ENCODE measurements around the gene COL15A1.

- PRO-cap: no peak
These were observed 55.1 kb downstream of the TMOD1 start for GRCh38 chr9:97556142-97557384.

DNA sequence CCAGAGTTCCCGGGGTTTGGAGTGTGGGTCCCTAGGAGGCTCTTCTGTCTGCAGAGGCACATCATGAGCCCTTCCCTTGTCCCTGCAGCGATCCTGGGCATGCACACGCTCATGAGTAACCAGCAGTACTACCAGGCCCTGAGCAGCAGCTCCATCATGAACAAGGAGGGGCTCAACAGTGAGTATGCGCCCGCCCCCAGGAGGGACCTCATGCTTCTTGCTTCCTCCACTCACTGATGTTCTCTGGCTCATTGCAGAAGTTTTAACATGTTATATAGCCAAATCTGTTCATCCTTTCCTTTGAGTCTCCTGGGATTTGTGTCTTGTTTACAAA, 61.1 kb downstream of the TMOD1 start:
- PRO-cap: no peak

- PRO-cap: no peak
These were observed 30.6 kb downstream of the NCBP1 start for GRCh38 chr9:97663905-97664887.

- PRO-cap: no peak
These were observed 29.4 kb downstream of the XPA start for GRCh38 chr9:97667484-97668337.

DNA sequence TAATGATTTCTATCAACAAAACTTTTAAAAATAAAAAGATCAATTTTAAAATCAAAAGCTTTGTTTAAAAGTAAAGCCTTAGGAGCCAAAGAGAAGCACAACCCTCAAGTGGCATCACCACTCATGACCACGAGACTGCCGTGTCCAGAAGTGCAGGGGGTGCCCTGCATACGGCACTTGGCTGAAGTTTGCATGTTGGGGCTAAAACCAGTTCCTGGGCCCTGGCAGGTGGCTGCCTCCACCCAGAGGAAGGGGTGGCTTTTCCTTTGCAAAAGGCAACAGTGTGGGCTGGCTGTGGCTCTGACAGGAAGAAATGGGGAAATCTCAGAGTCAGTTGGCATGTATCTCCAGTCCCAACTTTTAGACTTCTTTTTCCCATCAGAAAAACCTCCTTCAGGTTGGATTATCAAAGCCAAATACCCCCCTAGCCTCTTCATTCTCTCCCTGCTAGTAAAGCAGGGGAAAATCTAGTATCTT, 15.2 kb downstream of the TRMO start:
- PRO-cap: no peak

GRCh38 chr9:97918366-97919071, 3.8 kb downstream of the TRMO start:
- PRO-cap: no peak

GRCh38 chr9:98075813-98076391, 19.4 kb downstream of the NANS start:
- PRO-cap: unidirectional peak, plus-strand start at chr9:98076104

- PRO-cap: no peak
These were observed 14.8 kb downstream of the TRIM14 start for GRCh38 chr9:98104335-98104570.

GRCh38 chr9:98121055-98121636, 2.1 kb upstream of the TRIM14 start:
- PRO-cap: no peak

- PRO-cap: bidirectional peak, plus-strand start at chr9:98142677, minus-strand start at chr9:98142453
These were observed 23.5 kb upstream of the TRIM14 start for GRCh38 chr9:98142174-98143183.

DNA sequence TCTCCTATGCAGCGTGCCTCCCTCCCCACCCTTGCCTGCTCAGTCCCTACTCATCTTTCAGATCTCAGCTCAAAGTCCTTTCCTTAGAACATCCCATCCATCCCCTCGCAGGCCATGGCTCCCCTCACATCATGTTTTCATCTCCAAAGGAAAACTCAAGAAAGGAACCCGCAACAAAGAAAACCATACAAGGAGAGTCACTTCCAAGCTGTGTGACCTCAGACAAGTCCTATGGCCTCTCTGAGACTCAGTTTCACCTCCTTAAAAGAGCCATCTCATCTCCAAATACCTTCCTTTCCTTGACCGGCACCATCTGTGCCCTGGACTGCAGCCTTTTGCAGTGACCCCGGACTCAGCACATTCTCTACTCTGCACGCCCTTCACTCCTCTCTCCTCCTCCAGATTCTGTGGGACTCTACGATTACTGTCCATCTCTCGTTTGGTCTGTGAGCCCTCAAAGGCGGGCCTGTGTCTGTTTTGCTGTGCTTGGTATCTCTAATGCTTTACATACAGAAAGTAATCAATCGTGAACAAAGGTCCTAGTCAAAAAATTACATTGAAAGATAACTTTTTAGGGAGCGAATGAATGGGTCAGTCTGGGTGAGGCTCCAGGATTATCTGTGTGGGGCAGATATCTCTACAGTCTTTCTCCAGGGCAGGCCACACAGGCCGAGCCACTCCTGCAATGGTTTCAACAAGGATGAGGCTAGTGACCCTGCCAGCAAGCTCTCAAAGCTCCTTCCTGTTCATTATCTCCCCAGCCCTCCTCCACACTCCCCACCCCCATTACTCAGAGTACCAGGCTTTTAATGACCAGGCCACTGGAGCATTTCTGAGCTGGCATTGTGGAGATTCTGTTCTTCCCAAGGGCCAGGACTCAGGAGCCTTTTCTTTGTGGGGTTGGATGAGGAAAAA, 10.5 kb downstream of the CORO2A start:
- PRO-cap: no peak

DNA sequence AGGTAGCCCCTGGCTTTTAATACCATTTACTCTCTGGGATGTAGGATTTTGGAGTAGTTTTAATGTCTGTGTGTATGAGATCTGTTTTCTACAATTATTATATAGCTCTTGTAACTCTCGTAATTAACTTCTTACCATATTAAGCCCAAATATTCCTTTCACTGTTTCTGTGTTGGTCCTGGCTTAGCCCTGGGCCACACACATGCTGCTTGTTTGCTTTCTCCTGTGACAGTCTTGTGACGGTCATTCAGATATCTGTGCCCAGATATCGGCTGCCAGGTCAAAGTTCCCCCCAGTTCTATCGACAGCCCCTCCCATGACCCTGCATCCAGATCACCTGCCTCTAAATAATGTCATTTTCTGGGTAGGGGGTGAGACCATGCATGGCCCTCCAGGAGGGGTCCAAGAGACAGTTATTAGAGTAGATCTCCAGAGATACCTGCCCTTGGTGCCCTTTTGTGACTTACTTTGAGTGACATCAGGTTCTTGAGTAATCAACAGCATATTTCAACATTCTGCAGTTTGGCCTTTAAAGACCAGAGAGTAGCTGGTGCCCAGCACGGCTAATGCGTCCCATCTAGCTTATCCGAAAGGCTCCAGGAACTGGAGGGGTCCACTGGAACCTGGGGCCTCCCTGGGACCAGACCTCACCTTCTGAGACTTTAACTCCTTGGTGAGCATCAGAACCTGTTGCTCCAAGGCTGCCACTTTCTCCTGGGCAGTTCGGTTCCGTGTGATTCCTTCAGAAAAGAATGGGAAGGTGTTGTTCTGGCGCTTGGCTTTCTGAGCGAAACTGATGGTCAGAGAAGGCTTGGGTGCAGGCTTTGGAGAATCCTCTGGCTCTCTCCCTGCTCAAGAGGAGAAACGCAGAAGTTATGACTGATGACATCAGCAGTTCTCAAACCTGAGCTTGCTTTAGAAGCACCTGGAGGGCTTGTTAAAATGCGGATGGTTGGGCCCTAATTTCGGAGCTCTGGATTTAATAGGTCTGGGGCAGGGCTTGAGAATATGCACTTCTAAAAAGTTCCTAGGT, 26.8 kb downstream of the TBC1D2 start:
- PRO-cap: no peak

- PRO-cap: no peak
These were observed 119.7 kb upstream of the TBC1D2 start for GRCh38 chr9:98375084-98375658.

DNA sequence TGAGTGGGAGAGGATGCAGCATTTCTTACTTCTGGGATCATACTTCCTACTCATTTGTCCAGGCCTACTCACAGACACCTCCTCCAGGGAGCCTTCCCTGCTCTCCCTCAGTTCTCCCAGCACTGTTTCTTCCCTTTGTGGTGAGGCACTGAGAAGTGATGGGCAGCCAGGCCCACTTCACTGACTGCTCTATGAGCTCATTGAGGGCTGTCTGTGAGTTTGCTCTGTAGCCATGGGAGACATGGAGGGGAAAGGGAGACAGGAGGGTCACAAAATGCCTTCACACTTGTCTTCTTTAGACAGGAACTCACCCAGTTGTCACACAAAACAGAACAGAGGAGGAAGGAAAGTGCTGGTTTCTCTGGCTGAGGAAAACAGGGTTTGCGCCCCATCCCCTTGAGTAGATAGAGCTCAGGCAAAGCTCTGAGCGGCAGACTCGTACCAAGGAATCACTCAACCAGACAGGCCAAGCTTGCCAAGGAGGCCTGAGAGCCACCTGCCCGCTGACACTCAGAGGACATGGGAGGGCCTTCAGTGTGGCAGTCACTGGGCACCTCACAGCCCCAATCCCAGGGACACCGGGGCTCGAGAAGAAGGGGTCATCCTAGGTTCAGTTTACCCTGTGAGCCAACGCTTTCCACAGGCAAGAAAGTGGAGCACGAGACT, 152.8 kb downstream of the GABBR2 start:
- PRO-cap: no peak

DNA sequence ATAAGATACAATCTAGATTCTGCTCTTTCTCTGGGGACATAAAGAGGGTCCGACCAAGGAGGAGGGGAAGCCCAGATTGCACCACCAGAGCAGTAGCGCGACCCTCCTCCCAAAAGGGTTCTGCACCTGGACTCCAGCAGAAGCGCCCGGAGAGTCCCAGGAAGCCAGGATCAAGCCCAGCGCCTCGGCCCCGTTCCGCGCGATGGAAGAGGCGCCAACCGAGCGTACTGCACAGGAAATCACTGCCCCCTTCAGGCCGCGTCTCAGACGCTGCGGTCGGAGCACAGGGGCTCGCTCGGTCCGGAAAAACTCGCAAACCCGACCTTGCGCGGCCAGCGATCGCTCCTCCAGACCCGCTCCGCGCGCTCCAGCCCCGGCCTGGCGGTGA, 1.6 kb downstream of the GABBR2 start:
- PRO-cap: no peak

- PRO-cap: no peak
These were observed 838 bp upstream of the GABBR2 start for GRCh38 chr9:98709640-98709906.

GRCh38 chr9:98753808-98754186, 42.6 kb downstream of the ANKS6 start:
- PRO-cap: no peak

DNA sequence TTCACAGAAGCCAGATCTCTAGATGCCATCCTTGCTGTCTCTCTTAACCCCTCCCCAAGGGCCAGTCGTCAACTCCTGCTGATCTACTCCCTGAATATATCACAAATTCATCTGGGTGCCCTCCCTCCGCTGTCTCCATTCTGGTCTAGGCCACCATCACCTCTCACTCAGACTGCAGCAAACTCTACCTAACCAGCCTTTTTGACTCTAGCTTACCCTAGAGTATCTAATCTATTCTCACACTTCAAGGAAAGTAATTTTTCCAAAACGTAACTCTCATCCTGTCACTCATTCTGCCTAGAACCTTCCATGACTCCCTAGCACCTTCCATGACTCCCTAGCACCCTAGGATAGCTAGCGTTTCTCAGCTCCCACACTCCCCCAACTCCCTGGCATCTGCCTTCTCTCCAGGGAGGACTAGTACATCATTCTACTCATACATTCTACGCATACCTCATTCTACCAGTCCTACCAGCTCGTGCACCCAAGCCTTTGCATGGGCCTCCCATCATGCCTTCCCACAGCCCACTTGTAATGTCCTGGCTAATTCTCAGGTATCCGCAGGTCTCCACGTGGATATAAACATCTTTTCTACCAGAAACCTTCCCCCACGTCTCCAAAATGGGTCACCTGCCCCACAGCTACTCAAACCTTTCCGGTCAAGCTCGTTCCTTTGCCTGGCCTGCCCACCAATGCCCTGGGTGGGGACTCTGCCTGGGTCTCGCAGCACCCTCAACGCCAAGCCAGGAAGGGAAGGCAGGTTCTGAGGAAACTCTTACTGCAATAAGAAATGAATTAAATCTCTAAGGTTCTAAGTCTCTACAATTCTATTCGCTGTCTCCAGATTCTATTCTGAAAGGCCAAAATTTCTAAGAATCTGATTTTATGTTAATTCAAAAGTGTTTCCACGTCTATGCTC, 1.0 kb downstream of the ANKS6 start:
- PRO-cap: no peak

DNA sequence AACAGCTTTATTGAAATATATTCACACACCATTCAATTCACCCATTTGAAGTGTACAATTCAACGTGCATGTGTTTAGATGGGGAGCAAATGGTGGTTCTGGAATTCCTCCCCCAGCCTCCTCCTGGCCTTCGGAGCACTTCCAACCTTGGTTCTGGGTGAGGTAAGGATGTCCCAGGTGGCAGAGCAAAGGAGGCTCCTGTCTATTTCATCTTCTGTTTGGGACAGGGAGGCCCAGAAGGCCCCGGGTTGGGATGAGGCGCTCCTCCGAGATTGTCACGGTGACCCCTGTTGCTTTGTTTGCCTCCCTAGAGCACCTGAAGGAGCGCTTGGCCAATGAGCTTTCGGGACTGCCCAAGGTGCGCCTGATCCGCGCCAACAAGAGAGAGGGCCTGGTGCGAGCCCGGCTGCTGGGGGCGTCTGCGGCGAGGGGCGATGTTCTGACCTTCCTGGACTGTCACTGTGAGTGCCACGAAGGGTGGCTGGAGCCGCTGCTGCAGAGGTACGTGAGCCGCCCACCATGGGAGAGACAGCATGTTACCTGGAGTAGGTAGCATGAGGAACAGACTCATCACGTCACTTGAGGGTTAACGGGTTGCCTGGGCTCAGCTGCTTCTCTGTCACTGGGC, 19.1 kb downstream of the GALNT12 start:
- PRO-cap: no peak

DNA sequence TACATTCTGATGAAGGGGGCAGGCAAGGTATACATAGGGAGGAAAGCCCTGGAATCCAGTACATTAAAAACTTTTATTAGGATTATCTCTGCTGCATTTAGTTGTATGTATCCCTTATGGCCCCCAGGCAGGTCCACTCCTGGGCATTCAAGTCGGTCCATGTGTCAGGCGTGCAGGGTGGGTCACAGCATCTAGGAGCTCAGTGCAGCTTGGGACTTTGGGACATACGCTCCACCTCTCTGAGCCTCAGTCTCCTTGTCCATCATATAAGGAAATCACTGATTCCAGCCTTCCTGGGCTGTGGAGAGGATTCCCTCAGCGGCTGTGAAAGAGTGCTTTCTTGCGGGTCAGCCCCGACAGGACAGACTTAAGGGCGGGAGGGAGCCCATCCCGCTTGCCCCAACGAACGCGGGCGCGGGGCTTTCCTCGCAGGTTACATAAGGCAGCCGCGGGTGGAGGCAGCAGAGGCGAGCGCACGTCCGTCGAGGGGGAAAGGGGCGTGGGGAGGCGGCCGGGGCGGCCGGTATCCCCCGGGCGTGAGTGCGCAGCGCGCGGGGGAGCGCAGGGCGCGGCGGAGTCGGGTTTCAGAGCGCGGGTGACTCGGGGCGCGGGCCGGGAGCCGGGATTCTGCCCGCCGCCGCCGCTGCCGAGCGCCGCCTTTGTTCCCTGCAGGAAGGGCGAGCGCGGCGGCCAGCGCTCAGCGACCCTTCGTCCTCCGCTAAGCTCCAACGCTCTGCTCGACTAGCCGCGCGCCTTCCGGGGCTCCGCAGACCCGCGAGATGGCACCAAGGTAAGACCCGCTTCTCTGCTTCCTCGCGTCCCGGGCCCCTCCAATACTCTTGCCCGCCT, at the start of gene COL15A1:
TSS of gene COL15A1 (plus strand) at position 625 of the 849 bp plus-strand sequence.
- PRO-cap: unidirectional peak, plus-strand start at position 202 of the sequence; bidirectional peak, plus-strand start at position 625 of the sequence, minus-strand start at position 499 of the sequence

Data from fallopian tube (tissue), 1 donor.